Gastrocnemius medialis (tissue), 3 donors: ENCODE measurements around a stretch of chr9.

- PRO-cap, result no peak
- RAMPAGE, long total RNA, 3 experiments, result no peak in any of the 3 experiments
These were observed 15.5 kb downstream of the ACER2 start for GRCh38 chr9:19424125-19424940.

- PRO-cap, result no peak
- RAMPAGE, long total RNA, 3 experiments, result no peak in any of the 3 experiments
These were observed 48.9 kb downstream of the ACER2 start for GRCh38 chr9:19457782-19458020.

- PRO-cap, result no peak
- RAMPAGE, long total RNA, 3 experiments, result start-site peak on the plus strand in 1 of 3 experiments, at chr9:20658313-20658359 at its widest, 12 reads per replicate
These were observed 25.7 kb upstream of the FOCAD start for GRCh38 chr9:20658055-20659069.

DNA sequence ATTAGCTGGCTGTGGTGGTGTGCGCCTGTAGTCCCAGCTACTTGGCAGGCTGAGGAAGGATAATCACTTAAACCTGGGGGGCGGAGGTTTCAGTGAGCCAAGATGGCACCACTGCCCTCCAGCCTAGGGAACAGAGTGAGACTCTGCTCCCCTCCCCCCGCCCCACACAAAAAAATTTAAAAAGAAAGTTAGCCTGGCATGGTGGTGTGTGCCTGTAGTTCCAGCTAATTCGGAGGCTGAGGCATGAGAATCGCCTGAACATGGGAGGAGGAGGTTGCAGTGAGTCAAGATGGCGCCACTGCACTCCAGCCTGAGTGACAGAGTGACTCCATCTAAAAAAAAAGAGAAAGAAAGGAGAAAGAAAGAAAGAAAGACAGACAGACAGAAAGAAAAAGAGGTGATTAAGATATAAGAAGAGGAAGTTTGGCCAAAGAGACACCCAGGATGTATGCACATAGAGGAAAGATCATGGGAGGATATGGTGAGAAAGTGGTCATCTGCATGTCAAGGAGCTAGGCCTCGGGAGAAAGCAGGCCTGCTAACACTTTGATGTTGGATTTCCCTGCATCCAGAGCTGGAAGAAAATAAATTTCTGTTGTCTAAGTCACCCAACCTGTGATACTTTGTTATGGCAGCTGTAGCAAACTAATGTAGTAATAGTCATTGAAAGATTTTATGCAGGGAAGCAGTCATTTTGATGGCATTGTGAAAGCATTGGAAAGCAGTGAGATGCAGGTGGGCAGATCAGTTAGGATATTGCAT is 24.8 kb upstream of the FOCAD start:
- PRO-cap, result no peak
- RAMPAGE, long total RNA, 3 experiments, result no peak in any of the 3 experiments

DNA sequence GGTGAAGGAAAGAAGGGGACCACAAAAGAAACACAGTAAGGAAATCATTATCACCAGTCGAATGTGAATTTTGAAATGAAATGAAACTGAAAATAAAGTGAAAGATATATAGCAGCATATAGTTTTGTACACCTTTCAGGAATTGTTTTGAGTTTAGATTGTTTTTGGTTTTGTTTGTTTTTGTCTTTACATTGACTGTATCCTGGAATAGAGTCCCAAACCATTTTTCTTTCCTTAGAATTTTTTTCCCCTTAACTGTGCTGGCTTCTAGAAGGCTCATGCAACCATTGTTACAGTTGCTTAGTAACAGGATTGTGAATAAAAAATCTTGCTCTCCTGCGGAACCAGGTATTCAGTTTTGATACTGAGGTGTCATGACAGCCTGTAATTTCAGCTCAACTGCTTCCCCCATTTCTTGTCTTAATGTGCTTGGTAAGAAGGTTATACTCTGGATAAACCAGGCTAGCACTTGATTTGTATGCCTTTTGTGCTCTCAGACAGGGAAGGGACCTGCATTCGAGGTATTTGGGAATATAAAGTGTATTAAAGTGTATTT is 42.0 kb downstream of the FOCAD start:
- PRO-cap, result no peak
- RAMPAGE, long total RNA, 3 experiments, result no peak in any of the 3 experiments

GRCh38 chr9:21381671-21382081 is 3.5 kb downstream of the IFNA2 start:
- PRO-cap, result no peak
- RAMPAGE, long total RNA, 3 experiments, result no peak in any of the 3 experiments

- PRO-cap, result no peak
- RAMPAGE, long total RNA, 3 experiments, result no peak in any of the 3 experiments
These were observed 109.4 kb upstream of the IFNE start for GRCh38 chr9:21591410-21592003.

- PRO-cap, result no peak
- RAMPAGE, long total RNA, 3 experiments, result no peak in any of the 3 experiments
These were observed 119.5 kb upstream of the MTAP start for GRCh38 chr9:21682907-21683395.

DNA sequence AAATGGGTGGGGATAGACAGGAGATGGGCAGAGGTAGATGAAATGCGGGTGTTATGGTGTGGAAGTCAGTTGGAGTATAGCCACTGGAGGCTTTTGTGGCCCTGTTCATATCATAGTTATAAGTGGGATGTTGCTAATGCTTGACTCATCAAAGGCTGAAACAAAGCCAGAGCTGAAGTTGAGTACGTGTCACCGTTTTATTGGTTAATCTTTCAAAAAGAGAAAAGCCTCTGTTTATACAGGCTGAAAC is 33.9 kb downstream of the MTAP start:
- PRO-cap, result bidirectional peak, plus-strand start outside the sequence, minus-strand start at position 78 of the sequence
- RAMPAGE, long total RNA, 3 experiments, result no peak in any of the 3 experiments

GRCh38 chr9:21905275-21905802 is 69.3 kb downstream of the CDKN2A start:
- PRO-cap, result no peak
- RAMPAGE, long total RNA, 3 experiments, result no peak in any of the 3 experiments

DNA sequence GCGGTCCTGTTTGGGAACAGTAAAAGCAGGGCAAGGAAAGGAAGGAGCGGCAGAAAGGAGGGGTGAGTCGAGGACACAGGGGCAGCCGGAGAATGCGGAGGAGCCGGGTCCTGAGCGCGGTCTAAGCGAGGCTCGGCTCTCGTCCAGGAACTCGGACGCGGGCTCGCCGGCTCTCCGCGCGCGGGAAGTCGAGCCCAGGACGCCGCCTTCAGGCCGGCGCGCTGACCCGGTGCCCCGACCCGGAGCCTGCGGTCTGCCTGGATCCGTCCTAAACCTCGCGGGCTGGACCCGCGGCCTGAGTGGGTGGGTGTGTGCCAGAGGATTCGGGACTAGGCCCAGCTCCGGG is 13.5 kb downstream of the CDKN2B start:
- PRO-cap, result no peak
- RAMPAGE, long total RNA, 3 experiments, result no peak in any of the 3 experiments

DNA sequence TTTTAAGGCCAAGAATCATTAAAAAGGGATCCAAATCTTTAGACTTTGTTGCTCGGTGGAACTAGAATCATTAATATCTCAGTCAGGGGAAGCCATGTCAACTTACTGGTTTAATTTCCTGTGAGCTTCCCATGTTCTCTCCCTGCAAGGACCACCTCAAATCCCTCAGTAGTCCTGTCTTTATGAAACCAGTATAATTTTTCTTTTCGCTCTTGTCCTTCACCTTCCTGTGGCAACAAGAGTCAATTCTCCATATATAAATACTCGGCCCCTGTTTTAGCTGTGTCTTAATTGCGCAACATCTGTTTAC is 30.0 kb upstream of the CDKN2B start:
- PRO-cap, result no peak
- RAMPAGE, long total RNA, 3 experiments, result no peak in any of the 3 experiments

GRCh38 chr9:24579990-24580404 is 34.3 kb upstream of the IZUMO3 start:
- PRO-cap, result no peak
- RAMPAGE, long total RNA, 3 experiments, result no peak in any of the 3 experiments

- PRO-cap, result no peak
- RAMPAGE, long total RNA, 3 experiments, result no peak in any of the 3 experiments
These were observed 19.0 kb downstream of the PLAA start for GRCh38 chr9:26927866-26928602.

- PRO-cap, result no peak
- RAMPAGE, long total RNA, 3 experiments, result no peak in any of the 3 experiments
These were observed 2.0 kb downstream of the LRRC19 start for GRCh38 chr9:27003449-27003815.

- PRO-cap, result no peak
- RAMPAGE, long total RNA, 3 experiments, result no peak in any of the 3 experiments
These were observed 41.2 kb upstream of the EQTN start for GRCh38 chr9:27337954-27338794.

DNA sequence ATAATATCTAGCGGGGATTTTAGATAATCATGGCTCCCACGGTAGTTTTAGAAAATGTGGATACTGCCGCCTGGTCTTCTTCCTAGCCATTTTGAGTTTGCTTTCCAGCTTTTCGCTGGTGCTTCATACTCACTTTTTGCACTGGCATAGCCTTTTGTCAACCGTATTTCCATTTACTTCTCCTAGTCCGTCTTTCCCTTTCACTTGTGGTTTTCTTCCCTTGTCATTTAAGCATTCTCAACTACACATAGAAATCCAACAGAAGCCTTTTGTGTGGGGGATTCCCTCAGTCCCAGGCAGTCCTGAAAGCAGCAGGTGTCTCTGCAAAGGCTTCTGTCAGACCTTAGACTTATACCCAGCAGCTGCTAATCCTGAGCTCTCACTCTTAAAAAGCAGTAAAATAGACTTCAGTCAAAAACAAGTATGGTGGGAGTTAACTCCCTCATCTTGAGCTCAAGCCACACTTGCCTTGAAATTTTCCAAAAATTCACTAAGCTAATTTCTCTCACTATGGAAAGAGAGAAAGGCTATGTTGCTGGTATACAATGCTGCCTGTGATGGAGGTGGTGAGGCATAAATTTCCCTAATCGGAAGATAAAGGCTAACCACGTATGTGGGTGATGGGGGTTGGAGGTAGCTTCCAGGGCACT is 35.0 kb upstream of the IFNK start:
- PRO-cap, result no peak
- RAMPAGE, long total RNA, 3 experiments, result no peak in any of the 3 experiments

DNA sequence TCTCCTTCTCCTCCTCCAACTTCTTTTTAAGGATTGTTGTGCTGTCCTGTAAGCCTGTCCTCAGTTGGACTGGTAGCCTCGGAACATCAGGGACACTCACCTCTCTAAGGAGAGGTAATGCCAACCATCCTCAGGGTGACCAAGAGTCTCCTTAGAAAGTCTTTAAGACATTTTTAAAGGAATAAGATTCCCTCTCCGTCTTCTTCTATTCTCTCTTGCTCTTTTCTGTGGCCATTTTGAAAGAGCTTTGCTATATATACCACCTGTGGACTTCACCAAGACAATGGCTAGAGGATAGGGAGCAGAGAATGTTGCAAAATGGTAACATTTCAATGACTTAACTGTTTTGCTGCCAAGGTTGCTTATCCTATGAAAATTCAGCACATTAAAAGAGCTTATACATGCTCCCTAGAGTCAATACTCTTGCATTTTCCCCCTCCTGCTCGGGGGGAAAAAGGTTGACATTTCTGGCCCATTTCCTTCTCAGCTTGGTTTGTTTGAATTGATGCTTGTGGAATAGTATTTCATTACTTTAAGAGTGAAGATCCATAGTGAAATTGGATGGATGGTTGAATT is 1.0 kb downstream of the IFNK start:
- PRO-cap, result no peak
- RAMPAGE, long total RNA, 3 experiments, result no peak in any of the 3 experiments

- PRO-cap, result unidirectional peak, minus-strand start at chr9:27528059; bidirectional peak, plus-strand start at chr9:27528422, minus-strand start at chr9:27528450
- RAMPAGE, long total RNA, 3 experiments, result no peak in any of the 3 experiments
These were observed 1.6 kb downstream of the MOB3B start for GRCh38 chr9:27527734-27528618.

DNA sequence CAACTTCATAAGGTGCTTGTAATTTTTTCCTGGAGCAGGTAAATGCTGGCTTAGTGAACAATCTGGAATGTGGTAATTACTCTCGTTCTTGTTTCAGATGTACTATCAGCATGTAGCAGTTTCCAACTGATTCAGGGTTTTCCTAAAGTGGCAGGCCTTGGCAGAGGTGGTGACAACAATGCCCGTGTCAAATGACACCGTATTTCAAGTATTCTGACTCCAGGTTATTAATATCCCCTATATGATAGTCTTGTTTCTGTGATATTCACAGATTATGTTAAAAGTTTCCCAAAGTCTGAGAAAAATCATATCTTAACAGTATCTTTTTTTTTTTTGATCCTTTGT is 1.2 kb downstream of the C9orf72 start:
- PRO-cap, result no peak
- RAMPAGE, long total RNA, 3 experiments, result no peak in any of the 3 experiments